Measurements from ENCODE around the genes MTA2, B3GAT3 and LGALS12.

- PRO-cap: no peak
- RAMPAGE, long total RNA, 2 experiments: start-site peak on the minus strand in 1 of 2 experiments, at chr11:62571545-62571656 at its widest, 354 reads per replicate
Measured at GRCh38 chr11:62571310-62571988, 2.2 kb downstream of the EEF1G start.

GRCh38 chr11:62601387-62602193, at the start of gene MTA2:
Gene MTA2, minus strand, starts transcription at chr11:62601865.
- PRO-cap: bidirectional peak, plus-strand start at chr11:62602032, minus-strand start at chr11:62601770
- RAMPAGE, long total RNA, 2 experiments: start-site peak on the minus strand in 1 of 2 experiments, at chr11:62601590-62601883 at its widest, 17 to 23 reads per replicate

DNA sequence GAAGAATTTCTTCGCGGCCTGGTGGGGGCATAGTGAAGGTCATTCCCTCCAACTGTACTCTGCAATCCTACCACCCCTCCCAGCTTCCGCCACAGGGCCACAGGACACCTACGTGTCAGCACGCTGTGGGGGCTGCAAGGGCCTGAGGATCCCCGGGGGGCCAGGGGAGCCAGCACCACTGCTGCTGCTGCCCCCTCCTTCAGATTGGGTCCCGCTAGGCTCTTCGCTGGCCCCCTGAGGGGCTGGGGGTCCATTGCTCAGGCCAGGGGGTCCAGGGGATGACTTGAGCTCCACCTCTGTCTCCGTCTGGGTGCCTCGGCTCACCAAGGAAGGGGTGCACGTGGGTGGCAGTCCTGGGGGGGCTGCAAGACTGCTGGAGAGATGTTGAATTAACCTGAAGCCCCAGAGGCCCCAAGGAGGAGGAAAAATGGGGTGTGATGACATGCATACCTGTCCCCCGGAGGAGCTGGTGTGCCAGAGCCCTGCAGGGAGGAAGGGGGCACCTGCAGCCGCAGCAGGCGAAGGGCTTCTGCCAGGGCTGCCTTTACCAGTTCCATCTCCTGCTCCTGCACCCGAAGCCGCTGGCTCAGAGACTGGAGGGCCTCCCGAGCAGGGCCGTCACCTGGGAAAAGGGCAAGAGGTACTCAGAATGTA, 1.5 kb downstream of the EML3 start:
- PRO-cap: no peak
- RAMPAGE, long total RNA, 2 experiments: no peak in any of the 2 experiments

GRCh38 chr11:62621811-62622757, at the start of gene B3GAT3:
Gene B3GAT3, minus strand, starts transcription at chr11:62621986.
- PRO-cap: bidirectional peak, plus-strand start at chr11:62622212, minus-strand start at chr11:62621984
- RAMPAGE, long total RNA, 2 experiments: start-site peak on the minus strand in 2 of 2 experiments, at chr11:62621953-62621991 at its widest, 17 to 25 reads per replicate

DNA sequence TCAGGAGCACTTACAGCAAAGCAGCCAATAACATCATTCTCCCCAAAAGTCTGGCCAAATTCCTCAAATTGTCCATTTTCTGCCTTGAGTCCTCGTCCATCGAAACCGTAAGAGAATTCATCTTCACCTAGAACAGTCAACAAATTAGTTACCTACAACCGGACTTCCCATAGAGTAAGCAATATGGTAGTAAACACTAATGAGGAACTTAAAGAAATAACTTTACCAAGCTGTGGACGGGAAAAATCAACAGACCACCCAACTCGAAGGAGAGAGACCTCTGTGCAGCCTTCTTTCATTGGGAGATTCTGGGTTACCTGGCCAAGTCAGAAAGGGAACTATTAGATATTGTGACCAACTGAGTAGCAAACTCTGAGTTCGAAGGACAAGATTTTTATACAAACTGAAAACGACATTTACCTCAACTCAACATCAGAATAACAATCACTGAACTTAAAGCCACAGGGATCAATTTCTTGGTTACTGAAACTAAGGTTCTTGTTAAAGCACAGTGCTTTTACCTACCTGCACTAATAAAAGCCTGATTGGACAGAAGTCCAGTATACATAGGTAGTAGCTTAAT, 4.6 kb downstream of the HNRNPUL2 start:
- PRO-cap: no peak
- RAMPAGE, long total RNA, 2 experiments: no peak in any of the 2 experiments

DNA sequence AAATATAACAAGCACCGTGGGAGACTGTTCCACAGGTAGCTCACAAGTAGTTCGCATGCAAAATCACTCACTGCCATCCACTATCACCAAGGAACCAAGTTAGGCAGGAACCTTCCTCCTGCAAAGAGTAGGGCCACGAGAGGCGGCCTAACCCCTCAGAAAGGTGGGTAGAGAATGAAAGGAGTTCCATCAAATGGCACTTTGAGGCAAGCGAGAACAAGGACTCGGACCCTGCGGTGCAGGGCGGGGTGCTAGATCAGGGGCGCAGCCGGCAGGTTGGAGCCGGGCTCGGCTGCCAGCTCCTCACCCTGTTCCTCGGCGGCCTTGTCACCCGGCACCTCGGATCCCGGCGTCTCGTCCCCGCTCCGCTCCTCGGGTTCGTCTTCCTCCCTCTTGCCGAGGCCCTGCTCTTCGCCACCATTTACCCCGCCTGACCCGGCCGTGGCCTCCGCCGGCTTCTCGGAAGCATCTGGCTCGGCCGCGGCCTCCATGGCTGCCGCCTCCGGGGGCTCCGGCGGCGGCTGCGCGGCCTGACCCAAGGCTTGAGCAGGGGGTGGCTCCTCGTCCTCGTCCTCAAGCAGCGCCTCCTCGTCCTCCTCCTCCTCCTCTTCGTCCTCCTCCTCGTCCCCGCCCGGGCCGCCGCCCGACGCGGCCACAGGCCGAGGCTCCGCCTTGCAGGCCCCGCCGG, 801 bp downstream of the HNRNPUL2 start:
- PRO-cap: no peak
- RAMPAGE, long total RNA, 2 experiments: no peak in any of the 2 experiments

DNA sequence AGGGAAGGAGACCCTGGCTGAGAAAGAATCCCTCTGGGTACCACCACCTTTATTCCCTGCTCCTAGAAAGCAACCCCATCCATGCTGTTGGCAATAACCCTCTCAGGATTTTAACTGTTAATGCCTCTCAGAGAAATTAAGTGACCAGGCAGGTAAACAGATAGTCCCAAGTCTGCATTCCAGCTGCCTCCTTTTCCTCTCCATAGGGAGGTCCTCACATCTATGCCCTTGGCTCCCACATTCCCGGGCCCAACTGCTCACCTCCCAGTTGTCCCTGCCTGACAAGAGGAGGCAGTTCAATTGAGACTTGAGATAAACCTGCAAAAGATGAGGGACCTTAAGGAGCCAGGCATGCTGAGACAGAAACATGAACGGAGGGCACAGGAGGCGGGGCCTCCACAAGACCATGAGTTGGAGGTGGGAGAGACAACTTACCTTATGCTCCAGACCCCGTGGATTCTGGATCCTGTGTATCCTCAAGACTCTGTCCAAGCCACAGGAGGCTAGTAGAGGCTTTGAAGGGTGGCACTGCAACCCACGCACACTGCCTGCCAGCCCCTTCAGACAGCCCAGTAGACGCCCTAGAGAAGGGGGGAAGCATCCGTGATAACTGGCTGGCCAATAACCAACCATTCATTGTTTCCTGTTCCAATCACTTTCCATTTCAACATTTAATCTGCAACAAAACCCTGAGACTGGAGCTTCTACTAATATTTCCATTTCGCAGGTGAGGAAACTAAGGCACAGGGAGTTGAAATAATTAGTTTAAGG, 1.7 kb upstream of the STX5 start:
- PRO-cap: no peak
- RAMPAGE, long total RNA, 2 experiments: no peak in any of the 2 experiments

DNA sequence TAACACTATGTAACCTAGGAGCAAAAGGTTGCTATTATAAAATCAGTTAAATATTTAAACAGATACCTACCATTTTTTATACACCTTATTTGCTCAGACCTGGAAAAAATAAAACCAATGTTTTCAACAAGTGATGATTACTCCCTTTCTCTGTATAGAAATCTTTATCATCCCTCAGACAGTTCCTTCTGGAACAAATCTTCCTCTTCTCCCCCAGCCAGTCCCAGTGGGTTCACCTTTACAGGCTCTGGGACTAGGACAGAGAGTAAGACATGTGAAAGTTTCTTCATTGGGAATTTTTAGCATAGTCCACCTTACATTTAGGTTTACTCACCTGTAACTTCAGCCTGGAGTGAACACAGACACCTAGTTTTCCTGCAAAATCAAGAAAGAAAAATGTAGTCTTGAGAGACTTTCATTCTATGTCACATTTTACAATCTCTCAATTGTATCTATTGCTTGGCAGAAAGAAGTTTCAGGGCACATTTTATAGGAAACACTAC, 13.4 kb upstream of the WDR74 start:
- PRO-cap: no peak
- RAMPAGE, long total RNA, 2 experiments: start-site peak on the minus strand in 1 of 2 experiments, centred at position 294 of the sequence, 101 reads per replicate

- PRO-cap: unidirectional peak, minus-strand start at chr11:62857812
- RAMPAGE, long total RNA, 2 experiments: no peak in any of the 2 experiments
Measured at GRCh38 chr11:62857511-62858029, 18.2 kb upstream of the WDR74 start.

DNA sequence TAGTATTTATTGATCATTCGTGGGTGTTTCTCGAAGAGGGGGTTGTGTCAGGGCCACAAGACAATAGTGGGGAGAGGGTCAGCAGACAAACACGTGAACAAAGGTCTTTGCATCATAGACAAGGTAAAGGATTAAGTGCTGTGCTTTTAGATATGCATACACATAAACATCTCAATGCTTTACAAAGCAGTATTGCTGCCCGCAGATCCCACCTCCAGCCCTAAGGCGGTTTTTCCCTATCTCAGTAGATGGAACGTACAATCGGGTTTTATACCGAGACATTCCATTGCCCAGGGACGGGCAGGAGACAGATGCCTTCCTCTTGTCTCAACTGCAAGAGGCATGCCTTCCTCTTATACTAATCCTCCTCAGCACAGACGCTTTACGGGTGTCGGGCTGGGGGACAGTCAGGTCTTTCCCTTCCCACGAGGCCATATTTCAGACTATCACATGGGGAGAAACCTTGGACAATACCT, 19.3 kb upstream of the WDR74 start:
- PRO-cap: no peak
- RAMPAGE, long total RNA, 2 experiments: no peak in any of the 2 experiments

GRCh38 chr11:62879429-62879985, 1.2 kb upstream of the SLC3A2 start:
- PRO-cap: no peak
- RAMPAGE, long total RNA, 2 experiments: no peak in any of the 2 experiments

DNA sequence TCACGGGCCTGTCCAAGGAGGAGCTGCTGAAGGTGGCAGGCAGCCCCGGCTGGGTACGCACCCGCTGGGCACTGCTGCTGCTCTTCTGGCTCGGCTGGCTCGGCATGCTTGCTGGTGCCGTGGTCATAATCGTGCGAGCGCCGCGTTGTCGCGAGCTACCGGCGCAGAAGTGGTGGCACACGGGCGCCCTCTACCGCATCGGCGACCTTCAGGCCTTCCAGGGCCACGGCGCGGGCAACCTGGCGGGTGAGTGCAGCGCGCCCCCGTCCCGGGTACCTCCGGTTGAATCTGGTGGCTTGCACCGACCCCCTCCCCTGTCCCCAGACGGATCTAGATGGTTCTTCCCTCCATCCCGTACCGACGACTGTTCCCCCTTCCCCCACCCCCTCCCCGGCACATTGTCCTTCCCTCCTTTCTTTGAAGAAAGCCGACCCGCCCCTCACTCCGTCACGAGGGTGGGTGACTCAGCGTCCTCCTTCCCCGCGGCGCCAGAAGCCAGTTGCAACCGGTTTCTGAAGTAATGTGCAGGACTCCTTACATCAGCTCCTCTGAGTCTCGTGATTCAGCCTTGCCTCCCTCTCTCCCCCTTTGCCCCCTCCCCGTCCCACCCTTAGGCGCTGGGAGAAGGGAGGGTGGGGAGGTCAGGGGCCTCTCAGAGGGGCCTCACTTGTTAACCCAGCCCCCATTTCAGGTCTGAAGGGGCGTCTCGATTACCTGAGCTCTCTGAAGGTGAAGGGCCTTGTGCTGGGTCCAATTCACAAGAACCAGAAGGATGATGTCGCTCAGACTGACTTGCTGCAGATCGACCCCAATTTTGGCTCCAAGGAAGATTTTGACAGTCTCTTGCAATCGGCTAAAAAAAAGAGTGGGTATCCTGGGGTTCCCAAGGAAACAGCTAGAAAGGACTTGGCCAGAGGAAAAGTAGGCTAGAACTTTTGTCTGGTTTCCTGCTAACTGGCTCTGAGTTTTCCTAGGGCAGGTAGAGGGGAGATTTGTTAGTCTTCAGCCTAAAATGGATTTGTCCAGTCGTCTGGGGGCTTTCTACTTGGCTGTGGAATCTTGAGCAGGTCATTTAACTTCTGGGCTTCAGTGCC, 853 bp downstream of the SLC3A2 start:
- PRO-cap: bidirectional peak, plus-strand start at position 220 of the sequence, minus-strand start at position 171 of the sequence; bidirectional peak, plus-strand start at position 551 of the sequence, minus-strand start at position 362 of the sequence
- RAMPAGE, long total RNA, 2 experiments: no peak in any of the 2 experiments

- PRO-cap: no peak
- RAMPAGE, long total RNA, 2 experiments: no peak in any of the 2 experiments
Measured at GRCh38 chr11:63247543-63248170, 4.3 kb upstream of the SLC22A25 start.

DNA sequence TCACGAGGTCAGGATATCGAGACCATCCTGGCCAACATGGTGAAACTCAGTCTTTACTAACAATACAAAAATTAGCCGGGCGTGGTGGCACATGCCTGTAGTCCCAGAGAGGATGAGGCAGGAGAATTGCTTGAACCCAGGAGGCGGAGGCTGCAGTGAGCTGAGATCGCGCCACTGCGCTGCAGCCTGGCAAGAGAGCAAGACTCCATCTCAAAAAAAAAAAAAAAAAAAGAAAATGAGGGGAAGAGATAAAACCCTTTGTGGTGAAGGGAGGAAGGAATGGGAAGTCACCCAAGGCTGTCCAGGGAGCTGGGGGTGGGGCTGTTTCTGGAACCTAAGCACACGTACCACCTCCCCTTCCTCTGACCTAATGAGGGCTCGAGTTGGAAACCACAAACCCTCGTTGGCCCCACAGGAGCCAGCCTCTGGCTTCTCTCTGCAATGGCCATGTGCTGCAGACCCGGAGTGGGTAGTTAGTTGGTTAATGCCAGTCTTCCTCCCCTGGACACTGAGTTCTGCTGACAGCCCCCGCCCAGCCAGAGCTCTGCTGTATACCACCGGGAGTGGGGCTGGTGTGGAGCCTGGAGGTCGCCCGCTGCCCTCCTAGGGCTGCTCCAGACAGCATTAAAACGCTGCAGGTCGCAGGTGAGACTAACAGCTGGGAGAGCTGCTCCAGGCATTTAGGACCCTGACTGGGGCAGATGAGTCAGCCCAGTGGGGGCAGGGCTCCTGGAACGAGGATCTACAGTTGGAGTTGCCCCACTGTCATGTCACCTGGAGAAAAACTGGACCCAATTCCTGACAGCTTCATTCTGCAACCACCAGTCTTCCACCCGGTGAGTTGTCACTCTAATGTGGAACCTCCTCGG, at the start of gene LGALS12:
Gene LGALS12 (plus strand): TSS at position 393 of the 869 bp plus-strand sequence.
- PRO-cap: no peak
- RAMPAGE, long total RNA, 2 experiments: start-site peak on the plus strand in 1 of 2 experiments, centred at position 411 of the sequence, 26 reads per replicate

DNA sequence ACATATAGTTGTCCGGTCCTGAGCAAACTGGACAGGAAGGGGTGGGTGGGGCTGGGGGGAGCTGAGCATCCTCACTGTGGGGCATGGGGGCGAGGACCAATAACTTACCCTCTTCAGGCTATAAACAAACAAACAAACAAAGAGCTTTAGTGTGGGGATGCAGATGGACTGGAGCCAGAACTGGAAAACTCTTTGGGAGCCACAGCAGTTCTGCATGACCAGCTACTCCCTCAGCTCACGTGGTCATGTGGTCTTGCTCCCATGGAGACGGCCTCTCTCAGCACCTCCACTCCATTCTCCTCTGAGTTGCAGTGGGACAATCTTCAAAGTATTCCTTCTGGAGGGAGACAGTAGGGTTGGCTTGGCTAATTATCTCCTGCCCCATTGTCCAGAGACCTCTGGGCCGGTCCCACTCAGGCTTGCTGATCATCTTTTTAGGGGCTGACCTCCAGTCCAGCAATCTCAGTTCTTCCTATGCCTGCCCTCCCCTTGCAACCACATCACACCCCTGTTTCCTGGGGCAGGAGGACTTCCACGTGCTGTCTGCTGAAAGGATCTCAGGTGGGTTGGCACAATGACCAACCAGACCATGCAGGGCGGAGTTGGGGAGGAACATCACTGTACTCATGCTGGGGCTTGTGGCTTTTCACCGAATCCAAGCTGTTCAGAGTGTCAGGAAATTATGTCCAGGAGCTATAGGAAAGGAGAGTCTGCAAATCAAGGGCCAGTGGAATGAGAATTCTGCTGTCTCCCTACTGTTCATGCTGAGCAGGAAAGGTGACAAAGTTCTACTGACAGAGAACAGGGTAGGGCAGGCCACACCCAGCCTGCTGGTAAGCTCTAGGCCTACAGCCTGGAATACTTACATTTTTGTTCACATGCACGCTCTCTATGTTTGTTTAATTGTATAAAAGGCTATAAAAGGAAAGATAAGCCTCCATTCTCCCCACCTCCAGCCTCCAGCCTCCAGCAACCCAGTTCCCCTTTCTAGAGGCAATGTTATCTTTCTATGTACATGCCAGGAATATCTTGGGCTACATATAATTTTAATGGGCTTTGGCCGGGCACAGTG, 1.5 kb upstream of the PLAAT2 start:
- PRO-cap: no peak
- RAMPAGE, long total RNA, 2 experiments: no peak in any of the 2 experiments

- PRO-cap: no peak
- RAMPAGE, long total RNA, 2 experiments: no peak in any of the 2 experiments
Measured at GRCh38 chr11:63609572-63610085, 4.6 kb downstream of the PLAAT3 start.

- PRO-cap: no peak
- RAMPAGE, long total RNA, 2 experiments: no peak in any of the 2 experiments
Measured at GRCh38 chr11:63610660-63611274, 3.5 kb downstream of the PLAAT3 start.

DNA sequence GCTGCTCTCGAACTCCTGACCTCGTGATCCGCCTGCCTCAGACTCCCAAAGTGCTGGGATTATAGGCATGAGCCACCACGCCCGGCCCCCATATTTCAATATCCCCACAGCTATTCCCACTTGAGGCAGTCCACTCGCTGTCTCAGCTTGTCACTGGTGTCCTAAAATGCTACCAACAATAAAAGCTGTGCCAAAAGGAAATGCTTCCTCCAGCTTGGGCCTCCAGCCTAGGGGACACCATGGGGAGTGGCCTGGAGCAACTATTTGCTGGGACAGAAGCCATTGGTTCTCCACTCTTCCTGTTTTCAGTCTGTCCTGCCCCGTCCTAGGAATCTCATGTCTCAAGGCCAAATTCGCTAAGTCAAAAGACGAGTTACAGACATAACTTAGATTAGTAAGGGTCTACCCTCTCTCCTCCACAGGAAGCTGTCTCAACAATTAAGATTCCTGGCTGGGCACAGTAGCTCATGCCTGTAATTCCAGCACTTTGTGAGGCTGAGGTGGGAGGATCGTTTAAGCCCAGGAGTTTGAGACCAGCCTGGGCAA, 7.3 kb upstream of the SPINDOC start:
- PRO-cap: no peak
- RAMPAGE, long total RNA, 2 experiments: no peak in any of the 2 experiments

- PRO-cap: no peak
- RAMPAGE, long total RNA, 2 experiments: no peak in any of the 2 experiments
Measured at GRCh38 chr11:63877749-63878394, 39.0 kb downstream of the MARK2 start.

DNA sequence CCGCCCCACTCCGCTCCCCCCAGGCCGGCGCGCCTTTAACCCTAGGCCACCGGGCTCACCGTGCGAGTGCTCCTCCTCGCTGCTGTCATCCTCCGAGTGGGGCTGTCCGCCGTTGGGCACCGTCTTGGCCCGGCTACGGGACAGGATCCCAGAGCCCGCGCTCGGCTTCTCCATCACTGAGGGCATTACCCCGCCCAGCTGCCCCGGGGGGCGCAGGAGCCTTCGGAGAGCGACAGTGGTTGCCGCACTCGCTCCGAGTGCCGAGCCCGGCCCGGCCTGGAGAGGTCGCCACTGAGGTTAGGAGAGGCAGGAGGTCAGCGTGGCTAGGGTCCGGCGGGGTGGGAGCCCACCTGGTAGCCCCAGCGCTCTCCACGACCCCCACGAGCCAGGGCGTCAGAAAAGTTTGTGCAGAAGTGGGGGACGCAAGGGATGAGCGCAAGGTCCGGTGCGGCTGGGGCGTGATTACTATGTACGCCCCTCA, 653 bp downstream of the RCOR2 start:
- PRO-cap: no peak
- RAMPAGE, long total RNA, 2 experiments: no peak in any of the 2 experiments